ENCODE measurements around a stretch of chr2.

GRCh38 chr2:9249230-9249832 lies 42.7 kb downstream of the ASAP2 start:
- PRO-cap, result no peak

DNA sequence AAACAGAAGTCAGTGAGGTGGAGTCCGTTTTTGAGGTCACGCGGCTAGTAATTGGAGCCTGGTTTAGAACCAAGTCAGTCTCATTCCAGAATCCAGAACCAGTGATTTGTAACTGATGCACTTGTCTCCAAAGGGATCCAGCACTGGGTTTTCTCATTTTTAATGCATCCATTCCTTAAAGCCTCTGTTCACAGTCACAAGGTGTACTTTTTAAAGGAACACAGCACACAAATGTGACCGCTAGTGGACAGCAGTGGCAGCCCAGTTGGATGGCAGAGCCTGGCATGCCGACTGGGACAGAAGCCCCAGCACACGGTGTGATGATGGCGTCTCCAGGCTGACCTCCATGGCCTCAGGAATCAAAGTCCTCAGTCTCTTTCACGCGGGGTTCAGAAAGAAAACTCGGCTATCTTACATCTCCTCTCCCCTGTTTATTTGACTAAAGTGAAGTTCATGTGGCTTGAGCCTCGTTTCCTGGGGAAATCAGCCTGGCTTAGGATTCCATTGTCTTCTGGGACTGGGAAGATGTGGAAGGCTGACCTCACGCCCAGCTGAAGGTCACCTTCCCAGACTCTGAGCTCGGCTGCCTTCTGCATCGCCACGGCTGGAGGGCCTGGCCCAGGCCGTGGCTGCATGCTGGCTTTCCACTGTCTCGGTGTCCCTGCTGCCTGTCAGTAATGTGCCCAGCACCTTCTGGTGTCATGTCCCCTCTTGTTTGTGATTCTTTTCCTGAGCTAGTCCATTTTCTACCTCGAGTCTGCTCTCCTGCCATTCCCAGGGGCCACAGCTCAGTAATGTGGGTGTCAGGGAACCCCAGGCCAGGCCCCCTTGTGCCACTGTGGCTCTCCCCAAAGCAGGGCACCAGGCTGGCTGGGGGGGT lies 56.1 kb downstream of the ASAP2 start:
- PRO-cap, result no peak

- PRO-cap, result no peak
These were observed 105.1 kb downstream of the ITGB1BP1 start for GRCh38 chr2:9318160-9318750.

DNA sequence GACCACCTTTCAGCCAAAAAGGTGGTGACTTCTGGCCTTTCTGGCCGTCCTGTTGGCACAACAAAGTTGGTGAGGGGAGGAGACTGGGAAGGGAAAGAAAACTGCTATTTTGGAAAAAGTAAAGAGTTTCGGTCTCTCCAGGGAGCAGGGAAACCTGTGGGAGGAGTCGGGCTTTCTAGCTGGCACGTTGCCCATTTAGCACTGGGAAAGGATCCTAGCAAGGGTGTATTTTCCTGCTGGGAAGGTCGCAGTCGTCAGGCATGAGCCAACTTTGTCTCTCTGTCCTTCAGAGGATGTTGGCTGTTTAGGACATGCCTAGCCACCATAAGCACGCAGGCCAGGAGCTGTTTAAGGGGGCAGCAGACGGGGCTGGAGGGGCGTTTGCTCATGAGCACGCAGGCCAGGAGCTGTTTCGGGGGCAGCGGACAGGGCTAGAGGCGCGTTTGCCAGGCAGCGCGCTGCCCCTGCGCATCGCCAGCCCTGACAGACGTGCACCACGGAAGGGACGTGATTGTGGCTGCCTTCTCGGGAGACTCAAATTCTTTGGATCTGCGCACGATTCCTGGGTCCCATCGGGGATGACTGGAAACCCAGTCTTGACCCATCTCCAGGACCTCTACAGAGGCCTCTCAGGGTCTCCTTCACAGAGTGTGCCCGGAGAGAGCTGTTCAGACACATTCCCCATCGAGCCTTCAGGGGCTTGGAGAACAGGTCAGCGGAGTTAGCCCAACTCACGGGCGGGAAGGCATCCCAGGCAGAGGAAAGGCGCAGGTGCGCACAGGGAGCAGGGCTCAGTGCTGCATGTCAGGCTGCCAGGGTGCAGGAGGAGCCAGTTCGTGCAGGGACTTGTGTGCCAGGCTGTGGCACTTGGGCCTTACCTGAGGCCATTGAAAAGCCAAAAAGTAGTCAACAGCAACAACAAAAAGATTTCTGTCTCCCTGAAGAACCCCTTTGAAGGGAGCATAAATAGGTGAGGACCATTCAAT lies 104.3 kb downstream of the ITGB1BP1 start:
- PRO-cap, result no peak

GRCh38 chr2:9344305-9344964 lies 78.9 kb downstream of the ITGB1BP1 start:
- PRO-cap, result no peak

DNA sequence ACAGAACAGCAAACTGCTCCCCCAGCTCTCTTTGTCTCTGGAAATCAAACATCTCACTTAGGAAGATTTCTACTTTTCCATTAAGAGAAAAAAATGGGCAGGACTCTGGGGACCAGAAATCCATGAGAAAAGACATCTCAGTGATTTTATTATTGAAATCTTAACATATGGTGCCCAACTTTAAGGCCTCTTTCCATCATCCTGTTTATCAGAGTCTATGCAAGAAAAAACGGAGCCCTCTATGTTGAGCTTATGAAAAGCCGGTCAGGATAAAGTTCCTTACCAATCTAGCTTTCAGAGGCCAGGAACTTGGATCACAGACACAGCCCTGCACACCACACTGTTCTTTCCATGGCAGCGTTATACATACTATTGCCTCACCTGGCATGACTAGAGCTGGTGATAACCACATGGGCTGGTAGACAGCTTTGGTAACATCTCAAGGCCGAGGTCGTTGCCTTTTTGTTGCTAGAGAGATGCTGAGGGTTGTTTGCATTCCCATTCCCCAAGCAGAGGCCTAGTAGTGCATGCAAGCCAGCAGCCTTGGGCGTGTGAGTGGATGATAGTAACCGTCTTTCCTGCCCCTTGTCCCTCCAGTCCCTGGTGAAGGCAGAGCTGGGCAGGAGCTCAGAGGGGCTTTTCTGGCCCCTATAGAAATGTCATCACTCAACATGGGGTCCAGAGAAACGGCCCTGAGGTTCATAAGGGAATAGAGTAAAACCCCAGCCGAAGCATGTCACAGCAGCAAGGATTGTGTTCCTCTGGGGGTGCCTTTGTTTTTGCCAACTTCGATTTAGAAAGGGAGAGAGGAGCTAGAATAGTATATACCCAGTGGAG lies 78.0 kb downstream of the ITGB1BP1 start:
- PRO-cap, result no peak

DNA sequence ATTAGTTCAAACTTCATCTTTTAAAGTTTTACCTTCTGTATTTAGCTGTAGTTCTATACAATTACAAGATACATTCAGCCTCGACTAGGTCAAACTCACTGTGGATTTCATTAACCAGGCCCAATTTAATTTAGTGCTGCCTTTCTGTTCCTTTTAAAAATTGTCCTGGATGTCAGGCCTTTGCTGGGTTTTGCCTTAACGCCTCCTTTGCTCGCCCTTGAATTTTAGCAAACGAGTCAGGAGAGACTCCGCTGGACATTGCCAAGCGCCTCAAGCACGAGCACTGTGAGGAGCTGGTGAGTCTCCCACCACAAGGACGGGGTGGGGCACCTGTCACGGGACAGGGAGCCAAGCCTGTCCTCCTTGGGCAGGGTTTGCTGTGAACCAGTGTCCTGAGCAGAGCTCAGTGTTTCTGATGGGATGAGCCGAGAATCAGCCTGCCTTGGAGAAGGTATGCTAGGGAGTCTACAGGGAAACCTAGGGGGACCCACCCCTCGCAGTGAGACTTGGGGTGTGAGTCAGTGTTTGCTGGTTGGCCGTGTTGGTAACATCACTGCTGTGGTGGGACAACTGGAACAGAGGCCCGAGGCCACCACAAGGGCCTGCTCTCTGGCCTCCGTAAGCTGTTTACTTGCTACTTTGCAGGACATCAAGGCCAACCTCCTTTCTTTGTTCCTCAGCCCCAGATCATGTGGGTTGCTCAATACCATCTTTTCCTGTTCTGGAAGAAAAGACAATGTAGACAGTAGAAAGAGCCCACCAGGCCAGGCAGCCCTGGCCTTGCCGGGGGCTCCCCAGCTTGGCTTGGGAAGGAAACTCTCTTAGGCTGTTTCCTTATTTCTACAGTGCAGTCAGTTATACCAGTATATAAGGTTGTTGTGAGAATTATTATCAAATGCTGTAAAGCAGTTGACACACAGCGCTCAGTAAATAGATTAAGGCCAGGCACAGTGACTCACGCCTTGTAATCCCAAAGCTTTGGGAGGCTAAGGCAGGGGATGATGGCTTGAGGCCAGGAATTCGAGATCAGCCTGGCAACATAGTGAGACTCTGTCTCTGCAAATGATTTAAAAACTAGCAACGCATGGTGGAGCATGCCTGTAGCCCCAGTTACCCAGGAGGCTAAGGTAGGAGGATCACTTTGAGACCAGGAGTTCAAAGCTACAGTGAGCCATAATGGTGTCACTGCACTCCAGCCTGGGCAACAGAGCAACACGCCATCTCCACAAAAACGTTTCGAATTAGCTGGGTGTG lies 42.4 kb downstream of the ITGB1BP1 start:
- PRO-cap, result no peak

GRCh38 chr2:9392847-9393718 lies 30.2 kb downstream of the ITGB1BP1 start:
- PRO-cap, result no peak

DNA sequence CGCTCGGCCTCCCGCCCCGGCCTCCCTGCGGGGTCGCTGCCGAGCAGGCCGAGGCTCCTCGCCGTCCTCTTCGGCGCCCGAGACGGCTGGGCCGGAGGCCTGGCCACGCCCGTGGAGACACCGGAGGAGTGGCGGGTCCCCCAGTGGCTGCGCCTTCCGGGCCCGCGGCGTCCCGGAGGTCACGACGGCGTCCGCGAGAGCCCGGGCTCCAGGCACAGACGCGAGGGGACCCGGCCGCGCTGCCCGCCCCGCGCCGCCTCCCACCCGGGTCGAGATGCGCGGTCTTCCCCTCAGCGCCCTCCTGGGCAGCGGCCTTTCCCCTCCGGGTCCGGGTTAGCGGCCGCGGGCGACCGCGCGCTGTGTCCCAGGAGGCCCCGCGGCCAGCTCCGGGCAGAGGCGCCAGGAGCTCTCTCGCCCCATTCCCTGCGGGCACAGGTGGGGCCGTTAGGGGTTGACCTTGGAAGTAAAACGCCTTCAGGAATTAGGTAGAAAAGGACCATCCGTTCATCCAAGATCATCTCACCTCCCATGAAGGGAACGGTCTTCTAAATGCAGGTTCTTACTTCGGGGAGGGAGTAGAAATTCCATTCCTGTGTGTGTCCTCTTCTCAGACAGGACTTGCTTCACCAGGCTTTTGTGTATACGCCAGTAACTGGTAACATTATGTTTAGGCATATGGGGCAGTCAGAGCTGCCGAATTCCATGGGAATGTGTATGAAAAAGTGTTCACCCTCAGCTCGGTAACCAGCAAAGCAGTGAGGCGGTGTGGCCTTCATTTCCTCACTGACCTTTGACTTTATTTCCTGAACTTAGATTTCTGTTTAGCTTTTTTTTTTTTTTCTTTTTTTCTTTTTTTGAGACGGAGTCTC lies 546 bp downstream of the IAH1 start:
- PRO-cap, result bidirectional peak, plus-strand start at position 324 of the sequence, minus-strand start at position 299 of the sequence; unidirectional peak, minus-strand start at position 785 of the sequence

DNA sequence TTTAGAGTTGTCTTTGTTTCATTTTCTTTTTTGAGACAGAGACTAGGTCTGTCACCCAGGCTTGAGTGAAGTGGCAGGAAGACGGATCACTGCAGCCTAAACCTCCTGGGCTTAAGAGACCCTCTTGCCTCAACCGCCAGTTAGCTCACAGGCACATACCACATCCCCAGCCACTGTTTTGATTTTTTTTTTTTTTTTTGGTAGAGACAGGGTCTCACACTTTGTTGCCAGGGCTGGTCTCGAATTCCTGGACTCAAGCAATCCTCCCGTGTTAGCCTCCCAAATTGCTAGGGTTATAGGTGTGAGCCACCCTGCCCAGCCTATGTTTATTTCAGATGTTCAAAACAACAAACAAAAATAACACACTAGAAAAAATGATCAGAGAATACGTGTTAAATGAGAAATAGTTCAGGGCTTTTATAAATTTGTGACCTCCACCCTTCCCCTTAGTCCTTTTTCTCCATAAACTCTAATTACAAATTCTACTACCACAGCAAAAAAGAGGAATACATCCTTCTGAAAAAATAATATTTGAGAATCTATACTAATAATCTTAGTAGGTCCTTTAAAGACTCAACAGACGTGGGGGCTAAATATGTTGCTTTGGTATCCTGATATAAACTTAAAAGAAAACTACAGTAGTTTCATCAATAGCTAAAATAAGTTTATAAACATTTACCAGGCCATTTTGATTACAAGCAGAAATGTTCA lies 12.1 kb downstream of the YWHAQ start:
- PRO-cap, result no peak

DNA sequence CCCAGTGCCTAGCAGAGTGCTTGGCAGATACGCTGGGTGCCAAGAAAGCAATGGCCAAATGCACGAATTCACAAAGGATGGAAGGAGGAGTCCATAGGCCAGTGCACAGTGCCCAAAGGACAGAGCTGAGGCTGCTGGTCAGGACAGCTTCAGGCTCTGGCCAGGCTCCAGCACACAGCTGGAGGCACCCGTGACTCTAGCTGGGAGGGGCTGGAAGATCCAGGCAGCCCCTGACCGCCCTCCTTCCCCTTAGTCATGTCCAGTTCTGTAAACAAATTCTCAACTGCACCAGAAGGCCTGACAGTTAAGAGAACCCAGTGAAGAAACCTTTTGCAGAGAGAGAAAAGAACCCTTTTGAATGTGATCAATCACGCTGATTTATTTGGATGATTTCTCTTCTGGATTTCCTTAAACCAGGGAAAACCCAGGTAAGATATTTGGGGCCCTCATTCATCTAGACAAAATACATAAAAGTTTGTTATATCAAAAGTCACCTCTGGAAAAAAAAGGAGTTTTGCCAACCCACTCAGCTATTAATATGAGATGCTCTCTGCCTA lies 7.8 kb upstream of the YWHAQ start:
- PRO-cap, result no peak

GRCh38 chr2:9655372-9655883 lies 24.6 kb upstream of the YWHAQ start:
- PRO-cap, result no peak

GRCh38 chr2:9702842-9703319 lies 72.1 kb upstream of the YWHAQ start:
- PRO-cap, result no peak

GRCh38 chr2:9712288-9712487 lies 81.4 kb upstream of the YWHAQ start:
- PRO-cap, result no peak

DNA sequence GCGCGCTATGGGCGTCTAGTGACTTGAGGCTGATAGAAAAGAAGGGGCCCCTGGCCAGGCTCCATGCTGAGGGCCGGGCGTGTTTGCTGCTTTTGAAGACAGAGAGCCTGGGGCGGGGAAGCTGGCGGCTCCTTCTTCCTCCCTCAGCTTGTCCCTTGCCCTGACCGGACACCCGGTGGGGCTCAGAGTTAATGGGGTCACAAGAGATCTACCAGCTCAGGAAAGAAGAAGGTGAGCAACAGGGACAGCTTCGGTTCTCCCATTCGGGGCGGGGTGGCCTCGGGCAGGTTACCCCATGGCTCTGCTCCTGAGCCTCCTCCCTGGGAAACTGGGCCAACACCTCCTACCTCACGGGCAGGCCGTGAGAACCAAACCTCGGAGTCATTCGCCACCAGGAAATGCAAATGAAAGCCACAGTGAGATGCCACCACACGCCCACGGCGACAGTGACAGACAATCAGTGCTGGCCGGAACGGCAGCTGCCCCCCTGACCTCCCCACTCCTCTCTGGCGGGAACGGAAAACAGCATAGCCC lies 89.2 kb upstream of the TAF1B start:
- PRO-cap, result no peak

- PRO-cap, result no peak
These were observed 74.0 kb upstream of the TAF1B start for GRCh38 chr2:9769102-9769839.

GRCh38 chr2:9777888-9778437 lies 65.3 kb upstream of the TAF1B start:
- PRO-cap, result no peak

DNA sequence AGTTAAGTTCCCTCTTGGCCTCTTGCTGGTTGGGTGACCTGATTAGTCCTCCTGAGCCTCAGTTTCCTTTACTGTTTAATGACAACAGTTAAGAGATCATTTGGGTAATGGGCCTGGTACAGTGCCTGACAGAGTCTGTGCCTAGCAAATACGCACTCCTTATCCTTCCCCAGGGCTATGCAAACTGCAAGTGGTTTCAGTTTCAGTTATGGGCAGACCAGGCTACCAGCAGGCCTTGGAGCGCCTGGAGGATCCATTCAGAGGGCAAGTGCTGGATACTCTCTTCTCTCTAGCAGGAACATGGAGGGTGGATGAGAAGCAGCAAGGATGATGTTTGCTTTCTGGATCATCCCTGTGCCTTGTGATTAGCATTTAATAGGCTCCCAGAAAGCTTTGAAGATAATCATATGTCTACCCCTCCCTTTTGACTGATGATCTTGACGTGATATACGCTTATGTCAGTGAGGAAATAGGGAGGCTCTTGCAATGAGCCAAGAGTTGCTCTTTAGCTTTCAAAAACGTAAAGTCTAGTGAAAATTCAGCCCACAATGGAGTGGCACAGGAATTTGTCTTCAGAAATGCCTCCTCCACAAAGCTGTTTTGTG lies 12.4 kb upstream of the TAF1B start:
- PRO-cap, result no peak

DNA sequence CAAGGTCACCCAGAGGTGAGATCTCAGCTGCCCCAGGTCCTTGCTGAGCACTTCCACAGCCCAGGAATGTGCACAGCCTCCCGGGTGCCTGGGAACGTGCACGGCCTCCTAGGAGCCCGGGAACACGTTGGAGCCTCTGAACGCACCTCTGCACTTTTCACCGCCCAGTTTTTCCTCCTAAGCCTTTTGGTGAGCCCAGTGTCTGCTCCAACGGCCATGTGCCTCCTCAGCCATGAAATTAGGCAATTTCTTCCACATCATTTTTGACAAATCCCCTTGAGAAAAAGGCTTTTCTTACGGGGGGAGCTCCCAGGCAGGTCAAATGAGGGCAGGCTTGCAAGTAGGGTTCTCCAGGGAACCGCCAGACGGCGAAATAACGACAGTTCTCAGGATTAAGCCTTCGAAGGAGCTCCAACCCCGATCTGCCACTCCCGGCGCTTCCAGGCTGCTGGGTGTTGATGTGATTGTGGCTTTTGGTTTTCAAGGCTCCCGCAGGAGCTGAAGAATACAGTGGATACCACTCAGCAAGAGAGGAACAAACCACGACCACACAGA lies 35.0 kb upstream of the KLF11 start:
- PRO-cap, result no peak

DNA sequence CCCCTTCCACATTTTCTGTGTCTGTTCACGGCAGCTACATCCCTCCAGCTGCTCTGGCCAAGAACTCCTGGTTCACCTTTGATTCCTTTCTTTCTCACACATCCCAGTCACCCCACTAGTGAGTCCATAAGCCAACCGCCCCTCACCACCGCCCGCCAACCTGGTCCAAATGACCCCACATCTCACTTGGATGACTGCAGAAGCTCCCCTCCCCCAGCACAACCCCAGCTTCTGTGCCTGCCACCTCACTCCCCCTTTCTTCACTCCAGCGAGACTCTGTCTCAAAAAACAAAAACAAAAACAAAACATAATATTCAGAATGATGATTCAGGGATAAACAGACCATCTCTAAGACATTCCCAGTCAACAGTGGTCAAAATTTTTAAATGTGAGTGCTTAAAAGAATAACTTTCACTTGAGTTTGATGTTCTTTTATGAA lies 3.2 kb downstream of the CYS1 start:
- PRO-cap, result no peak

Data from duodenum (tissue), 1 donor.